ENCODE measurements around the genes PREB, TCF23, CAD, ZNF513 and C2orf16.

DNA sequence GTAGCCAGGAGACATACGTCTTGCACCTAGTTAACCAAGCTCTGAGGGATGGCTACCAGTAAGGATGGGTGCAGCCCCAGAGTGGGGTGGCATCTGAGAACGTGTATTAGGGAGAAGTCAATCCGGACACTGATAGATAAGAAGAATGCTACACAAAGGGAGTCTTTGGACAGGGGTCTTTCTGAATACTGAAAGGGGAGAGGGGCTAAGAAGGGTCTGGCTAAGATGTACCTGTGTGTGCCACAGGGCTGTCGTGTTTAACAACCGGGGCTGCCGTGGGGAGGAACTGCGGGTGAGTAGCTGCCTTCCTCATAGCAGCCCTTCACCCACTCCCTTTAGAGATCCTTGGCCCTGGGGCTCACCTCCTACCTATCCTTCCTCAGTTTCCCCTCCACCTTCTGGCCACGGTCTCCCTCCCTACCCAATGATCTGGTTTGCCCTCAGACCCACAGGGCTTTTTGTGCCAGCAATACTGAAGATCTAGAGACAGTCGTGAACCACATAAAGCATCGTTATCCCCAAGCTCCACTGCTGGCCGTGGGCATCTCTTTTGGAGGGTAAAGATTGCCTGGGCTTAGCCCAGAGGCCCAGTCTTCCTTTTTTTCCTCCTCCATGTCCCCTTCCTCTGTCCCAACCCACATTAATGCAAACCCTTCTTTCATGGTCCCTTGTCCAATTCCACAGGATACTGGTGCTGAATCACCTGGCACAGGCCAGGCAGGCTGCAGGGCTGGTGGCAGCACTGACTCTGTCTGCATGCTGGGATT is 5.2 kb downstream of the PREB start:
- RRBS, result no CpG with 5 or more reads among the region's 11 CpGs

- RRBS, result 4% methylated on average over 10 of the region's 109 CpGs
Measured at GRCh38 chr2:27133876-27135164, at the start of gene PREB. TSS of gene PREB (minus strand) at chr2:27134636.

DNA sequence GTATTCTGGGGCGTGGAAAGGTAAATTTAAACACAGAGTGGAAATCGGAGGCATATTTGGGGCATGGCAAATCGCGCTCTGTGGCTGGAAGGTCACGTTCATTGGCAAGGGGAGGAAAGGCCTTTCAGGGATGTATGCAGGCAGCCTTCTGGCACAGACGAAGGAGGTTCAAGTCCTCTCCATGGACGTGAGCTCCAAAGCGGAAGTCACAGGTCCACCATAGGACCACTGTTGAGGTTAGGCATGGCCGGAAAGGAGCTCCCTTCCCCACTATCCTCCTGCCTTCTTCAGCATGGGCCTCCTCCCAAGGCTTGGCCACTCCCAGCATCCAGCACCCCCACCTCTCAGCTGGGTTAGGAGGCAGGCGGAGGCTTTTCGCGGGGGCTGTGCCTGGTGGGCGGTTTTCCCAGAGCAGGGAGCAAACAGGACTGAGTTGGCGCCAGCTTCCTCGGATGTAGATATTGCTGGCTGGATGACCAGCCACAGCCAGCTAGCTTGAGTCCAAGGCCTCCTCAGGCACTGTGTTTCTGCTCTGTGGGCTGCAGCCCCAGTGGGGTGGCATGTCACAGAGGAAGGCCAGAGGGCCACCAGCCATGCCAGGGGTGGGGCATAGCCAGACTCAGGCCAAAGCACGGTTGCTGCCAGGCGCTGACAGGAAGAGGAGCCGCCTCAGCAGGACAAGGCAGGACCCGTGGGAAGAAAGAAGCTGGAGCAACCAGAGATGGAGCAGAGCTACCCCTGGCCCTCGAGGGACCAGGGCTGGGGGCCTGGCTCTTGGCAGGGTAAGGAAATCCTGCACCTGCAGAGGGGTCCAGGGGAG is at the start of gene TCF23:
TCF23 (plus strand) TSS at position 431 of the 820 bp plus-strand sequence.
- RRBS, result no CpG with 5 or more reads among the region's 20 CpGs

- RRBS, result no CpG with 5 or more reads among the region's 3 CpGs
Measured at GRCh38 chr2:27191609-27191974, 20.2 kb upstream of the ATRAID start.

GRCh38 chr2:27216975-27217925 is at the start of gene CAD:
TSS of gene CAD (plus strand) at chr2:27217369.
- RRBS, result 3% methylated on average over 29 of the region's 72 CpGs

GRCh38 chr2:27264288-27264627 is 1.4 kb upstream of the SLC30A3 start:
- RRBS, result 4% methylated on average over 7 of the region's 30 CpGs

DNA sequence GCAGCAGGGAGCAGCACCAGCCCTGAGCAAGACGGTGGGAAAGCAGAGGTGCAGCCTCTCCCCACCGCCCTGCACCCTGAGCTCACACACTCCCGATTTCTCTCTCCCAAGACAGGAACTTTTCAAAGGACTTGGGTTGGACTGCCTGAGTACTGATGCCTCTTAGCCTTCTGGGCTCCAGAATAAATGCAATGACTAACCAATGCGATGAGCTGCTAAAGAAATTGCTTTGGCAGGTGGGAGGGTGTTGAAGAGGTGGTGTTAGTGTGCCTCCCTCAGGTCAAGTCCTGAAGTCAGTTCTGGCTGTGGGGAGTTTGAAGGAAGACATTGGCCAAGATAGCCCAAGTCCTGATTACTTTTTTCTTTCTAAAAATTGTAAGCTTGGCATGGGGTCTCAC is 9.7 kb downstream of the TRIM54 start:
- RRBS, result no CpG with 5 or more reads among the region's 4 CpGs

- RRBS, result no CpG with 5 or more reads among the region's 8 CpGs
Measured at GRCh38 chr2:27341846-27342440, 14.6 kb downstream of the GTF3C2 start.

- RRBS, result no CpG with 5 or more reads among the region's 6 CpGs
Measured at GRCh38 chr2:27351864-27352635, 4.5 kb downstream of the GTF3C2 start.

DNA sequence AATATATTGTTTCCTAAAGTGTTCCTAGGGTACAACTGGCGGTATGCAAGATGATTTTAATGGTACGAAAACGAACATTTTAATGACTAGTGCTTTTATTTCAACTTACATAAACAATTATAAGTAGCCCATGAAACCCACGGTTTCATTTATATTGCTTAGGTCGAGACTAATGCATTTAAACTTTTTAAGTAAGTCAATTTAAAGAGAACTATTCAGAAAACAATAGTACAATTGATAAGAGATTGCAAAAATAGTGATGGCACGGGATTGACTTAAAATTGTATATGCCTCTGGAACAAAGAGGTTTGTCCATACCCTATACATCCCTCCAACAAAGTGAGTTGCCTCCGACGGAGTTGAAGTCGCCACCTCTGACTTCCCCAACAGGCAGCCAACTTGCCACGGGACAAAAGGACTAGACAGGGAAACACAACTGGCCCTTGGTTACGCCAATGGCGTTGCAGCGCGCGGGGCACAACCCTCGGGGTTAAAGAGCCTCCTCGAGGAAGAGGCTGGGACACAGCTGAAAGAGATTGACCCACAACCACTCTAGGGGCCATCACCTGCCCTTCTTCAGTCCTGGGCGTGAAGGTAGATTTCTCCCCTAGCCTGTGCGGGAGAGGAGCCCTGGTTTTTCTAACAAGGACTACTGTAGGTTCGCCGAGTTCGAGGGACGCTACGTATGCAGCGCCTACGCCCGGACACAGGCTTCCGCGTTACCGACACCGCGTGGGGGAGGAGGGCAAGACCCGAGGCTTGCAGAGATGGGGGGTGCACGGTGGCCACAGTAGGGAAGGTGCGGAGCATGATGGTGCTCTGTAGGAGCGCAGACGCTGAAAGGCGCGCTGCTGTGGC is 566 bp downstream of the GTF3C2 start:
- RRBS, result no CpG with 5 or more reads among the region's 39 CpGs

DNA sequence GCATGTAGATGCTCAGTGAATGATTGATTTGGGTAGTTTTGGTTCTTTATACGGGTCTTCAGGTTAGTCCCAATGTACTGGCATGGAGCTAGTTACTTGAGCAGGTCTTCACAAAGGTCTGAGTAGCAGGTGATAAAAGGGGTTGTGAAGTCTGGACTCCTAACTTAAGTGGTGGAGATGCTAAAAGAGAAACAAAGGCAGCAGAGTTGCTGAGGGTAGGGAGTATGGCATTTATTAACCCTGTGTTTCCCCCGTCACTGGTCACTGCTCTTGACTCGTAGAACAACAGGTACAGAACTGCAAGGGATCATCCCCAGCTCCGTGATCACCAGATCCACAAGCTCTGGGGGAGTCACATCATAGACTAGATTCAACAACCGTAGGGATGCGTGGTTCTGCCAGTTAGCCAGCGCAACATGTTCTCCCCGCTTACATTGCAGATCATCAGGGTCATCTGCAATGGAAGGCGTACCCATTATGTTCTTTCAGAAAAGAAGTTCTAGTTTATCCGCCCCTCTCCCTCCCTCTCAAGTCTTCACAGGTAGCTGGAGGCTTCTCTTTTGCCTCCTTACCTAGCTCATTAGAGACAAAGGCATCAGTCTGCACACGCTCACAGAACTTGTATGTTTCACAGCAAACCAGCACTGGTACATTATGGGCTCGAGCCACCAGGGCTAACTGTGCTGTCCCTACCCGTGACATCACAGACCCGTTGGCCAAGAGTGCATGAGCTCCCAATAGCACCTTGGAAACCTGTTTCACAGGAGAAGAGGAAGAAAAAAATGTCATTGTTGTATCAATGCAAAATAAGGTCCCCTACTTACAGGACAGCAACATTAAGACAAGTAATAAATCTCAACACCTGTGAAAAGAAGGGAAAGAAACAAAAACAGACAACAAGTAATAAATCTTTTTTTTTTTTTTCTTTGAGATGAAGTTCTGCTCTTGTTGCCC is 5.7 kb downstream of the EIF2B4 start:
- RRBS, result no CpG with 5 or more reads among the region's 14 CpGs

DNA sequence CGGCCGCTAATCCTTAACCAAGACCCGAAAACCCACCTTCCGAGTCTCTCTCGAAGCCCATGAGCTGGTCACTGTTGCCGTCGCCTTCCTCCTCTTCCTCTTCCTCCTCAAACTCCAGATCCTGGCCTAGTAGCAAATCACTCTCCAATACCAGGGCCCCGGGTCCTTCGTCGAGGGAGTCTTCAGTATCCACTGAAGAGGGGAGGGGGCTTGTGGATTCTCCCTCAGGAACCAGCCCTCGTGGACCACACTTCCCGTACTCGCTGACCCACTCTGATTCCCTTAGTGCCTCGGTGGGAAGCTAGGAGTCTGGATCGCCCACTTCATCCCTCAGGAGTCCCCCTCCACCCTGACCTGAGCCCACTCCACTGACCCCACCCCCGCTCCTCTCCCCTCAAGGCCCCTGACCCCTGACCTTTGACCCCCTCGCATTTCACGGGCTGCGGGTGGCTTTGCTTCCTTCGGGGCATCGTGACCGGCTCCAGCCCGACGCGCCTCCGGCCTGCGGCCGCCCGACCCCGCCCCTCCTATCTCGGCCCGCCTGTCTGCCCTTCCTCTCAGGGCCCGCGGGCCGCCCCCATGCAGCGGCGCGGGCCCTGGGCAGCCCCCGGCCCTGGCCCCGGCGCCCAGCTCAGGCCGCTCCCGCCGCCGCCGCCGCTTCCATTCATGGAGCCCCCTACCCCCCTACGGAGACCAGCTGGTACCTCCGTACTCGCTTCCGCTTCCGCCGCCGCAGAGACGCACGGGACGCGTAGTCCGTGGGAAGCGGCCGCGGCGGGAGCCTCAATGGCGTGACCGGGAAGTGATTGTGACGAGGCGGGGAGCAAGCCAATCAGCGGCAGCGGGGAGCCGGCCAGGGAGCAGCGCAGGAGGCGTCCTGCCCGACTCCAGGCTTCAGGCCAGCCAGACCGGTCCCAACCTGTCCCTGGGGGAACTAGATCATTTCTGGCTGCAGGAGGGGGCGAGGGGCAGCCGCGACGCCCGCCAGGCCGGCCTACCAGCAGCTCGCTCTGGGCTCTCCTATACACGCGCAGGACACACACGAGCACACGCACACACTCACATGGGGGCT is at the start of gene ZNF513:
ZNF513 (minus strand) TSS at position 678 of the 1,072 bp plus-strand sequence.
- RRBS, result 3% methylated on average over 20 of the region's 85 CpGs

DNA sequence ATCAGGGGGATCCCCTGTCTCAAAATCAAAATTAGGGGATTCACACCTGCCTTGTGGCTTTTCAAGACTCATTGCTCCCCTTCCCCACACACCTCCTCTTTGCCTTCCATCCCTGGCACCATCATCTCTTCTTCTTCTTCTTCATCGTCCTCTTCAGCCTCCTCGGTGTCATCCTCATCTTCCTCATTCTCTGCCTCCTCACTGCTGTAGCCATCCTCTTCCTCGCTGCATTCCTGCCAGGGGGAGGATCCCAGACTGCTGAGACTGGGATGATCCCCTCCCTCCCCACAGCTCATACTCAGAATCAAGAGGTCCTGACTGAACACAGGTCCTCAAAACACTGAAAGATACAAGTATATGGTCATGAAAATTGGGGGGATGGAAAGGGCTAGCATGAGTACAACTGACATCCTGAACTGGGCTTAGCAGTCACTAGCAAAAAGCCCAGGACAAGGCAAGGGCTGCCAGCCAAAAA is 3.4 kb upstream of the ZNF513 start:
- RRBS, result no CpG with 5 or more reads among the region's 3 CpGs

- RRBS, result no CpG with 5 or more reads among the region's 3 CpGs
Measured at GRCh38 chr2:27385943-27386451, 5.5 kb upstream of the ZNF513 start.

GRCh38 chr2:27408232-27408587 is 1.2 kb downstream of the PPM1G start:
- RRBS, result no CpG with 5 or more reads among the region's 5 CpGs

GRCh38 chr2:27500903-27501510 is 4.4 kb downstream of the GCKR start:
- RRBS, result no CpG with 5 or more reads among the region's 2 CpGs

DNA sequence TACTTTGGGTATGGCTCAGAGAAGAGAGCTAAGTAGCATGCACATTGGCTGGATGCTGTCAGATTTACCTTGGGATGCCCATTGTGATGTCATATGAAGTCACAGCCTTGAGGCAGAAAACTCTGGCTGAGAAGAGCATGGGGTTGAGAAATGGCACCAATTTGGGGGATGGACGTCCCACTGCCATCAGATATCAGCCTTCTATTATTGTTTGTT is at the start of gene C2orf16:
C2orf16 (plus strand) TSS at position 110 of the 216 bp plus-strand sequence.
- RRBS, result no CpG with 5 or more reads among the region's 1 CpG

DNA sequence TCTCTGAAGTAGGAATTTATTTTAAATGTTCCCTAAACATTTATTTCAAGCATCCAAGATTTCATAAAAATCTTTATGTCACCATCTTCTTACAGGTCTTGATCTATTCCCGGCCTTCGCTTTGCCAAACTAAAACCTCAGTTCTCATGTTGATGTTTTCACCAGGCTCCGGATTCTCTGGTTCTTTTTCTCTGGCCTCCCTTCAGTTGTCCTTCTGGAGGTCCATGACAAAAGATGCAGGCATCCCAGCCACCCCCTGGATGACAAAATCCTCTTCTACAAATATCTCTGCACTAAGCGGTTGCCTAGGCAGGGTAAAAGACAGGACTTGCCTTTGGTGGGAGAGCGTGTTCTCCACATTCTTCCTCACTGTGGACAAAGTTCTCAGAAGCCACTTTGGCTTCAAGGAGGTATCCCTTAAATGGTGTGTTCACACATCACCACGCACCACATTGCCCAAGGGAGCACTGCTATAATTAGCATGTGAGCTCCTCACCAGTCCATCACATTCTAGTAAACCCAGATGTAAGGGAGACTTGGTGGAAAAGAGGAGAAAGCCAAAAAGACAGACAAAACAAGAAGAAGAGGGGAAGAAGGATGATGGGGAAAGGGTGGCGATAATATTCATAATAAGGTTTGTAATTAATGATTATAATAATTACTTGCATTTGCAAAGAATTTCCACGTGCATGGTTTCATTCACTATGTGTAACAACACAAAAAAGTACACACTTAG is 23.6 kb upstream of the MRPL33 start:
- RRBS, result no CpG with 5 or more reads among the region's 8 CpGs

DNA sequence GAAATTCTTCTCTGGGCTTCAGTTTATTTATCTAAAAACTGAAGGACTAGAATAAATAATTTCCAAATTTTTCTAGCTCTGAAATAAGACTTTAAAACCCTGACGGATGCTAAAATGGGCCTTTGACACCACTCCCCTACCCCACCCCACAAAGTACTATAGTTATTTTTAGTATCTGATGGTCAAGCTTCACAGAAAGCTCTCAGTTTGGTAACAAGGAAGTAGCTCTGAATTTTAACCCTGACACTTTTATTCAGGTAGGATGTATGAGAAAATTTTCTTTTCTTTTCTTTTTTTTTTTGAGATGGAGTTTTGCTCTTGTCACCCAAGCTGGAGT is 2.4 kb downstream of the RBKS start:
- RRBS, result no CpG with 5 or more reads among the region's 1 CpG

DNA sequence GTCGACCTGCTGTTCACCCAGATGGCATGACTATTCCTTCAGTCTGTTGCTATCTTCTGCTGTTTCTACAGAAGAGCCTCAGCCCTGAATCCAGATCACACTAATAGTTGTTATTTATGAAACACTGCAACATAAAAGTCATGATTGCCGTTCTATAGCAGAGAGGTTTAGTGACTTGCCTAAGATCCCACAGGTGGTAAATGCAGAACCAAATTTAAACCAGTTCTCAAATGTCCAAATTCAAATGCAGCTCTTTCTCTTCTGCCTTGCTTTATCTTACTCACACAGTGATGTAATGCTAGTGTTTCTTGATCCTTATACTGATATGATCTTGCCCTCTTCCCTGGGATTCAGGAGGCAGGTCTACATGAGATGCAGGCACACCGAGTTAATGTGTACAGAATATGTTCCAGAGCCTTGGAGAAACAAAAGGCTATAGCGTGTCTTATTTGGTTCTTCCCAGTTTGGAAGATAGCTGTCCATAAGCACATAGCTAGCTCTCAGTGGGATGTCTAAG is 122.0 kb upstream of the FOSL2 start:
- RRBS, result no CpG with 5 or more reads among the region's 4 CpGs

Measured in GM06990 (cell line).